Myometrial cell (primary cell): ENCODE results near the gene CERK.

GRCh38 chr22:46195493-46196231 lies 45.3 kb downstream of the PPARA start:
- RAMPAGE, long total RNA, result no peak

DNA sequence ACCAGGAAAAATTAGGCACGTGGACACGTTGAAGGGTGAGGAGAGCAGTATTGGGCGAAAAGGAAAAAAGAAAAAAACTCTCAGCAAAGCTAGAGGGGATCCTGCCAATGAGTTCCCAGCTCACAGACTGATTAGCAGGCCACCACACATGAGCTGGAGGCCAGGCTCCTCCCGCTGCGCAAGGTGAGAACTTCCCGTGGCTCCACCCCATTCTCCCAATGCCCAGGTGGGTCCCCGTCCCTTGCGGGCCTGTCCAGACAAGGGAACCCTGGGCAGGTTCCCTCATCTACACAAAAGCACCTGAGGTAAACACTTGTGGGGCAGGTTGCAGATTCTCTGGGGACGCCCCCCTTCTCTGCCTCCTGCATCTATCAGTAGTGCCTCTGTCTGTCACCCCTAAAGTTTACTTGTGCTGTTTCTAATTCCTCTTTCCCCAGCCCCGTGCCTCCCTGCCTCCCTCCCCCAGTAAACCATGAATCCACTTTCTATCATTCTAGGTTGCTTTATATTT lies 46.5 kb downstream of the CDPF1 start:
- RAMPAGE, long total RNA, result no peak

- RAMPAGE, long total RNA, result no peak
Measured at GRCh38 chr22:46225190-46226163, 24.6 kb downstream of the CDPF1 start.

DNA sequence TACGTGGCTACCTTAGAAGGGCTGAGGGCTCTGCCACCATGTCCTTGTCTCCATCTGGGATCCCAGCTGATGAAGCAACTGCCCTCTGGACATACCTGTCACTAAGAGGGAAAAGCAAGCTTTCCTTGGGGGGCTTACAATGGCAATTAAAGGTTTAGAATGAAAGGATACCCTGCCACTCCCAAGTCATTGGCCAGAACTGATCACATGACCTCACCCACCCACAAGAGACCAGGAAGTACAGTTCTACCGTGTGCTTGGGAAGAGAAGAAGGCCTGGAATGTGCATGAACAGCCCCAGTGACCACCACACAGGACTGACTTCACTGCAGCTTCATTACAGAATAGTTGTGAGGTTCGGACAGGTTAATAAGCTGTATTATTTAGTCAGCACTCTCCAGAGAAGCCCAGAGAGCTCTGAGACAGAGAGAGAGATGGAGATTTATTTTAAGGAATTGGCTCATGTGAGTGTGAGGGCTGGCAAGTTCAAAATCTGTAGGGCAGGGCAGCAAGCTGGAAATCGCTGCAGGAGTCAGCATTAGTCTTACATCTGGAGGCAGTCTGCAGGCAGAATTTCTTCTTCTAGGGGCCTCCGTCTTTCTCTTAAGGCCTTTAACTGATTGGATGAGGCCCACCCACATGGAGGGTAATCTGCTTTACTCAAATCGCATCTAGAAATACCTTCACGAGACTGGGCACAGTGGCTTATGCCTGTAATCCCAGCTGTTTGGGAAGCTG lies 8.1 kb downstream of the TTC38 start:
- RAMPAGE, long total RNA, result no peak

GRCh38 chr22:46362958-46363256 lies 27.4 kb downstream of the TRMU start:
- RAMPAGE, long total RNA, result no peak

DNA sequence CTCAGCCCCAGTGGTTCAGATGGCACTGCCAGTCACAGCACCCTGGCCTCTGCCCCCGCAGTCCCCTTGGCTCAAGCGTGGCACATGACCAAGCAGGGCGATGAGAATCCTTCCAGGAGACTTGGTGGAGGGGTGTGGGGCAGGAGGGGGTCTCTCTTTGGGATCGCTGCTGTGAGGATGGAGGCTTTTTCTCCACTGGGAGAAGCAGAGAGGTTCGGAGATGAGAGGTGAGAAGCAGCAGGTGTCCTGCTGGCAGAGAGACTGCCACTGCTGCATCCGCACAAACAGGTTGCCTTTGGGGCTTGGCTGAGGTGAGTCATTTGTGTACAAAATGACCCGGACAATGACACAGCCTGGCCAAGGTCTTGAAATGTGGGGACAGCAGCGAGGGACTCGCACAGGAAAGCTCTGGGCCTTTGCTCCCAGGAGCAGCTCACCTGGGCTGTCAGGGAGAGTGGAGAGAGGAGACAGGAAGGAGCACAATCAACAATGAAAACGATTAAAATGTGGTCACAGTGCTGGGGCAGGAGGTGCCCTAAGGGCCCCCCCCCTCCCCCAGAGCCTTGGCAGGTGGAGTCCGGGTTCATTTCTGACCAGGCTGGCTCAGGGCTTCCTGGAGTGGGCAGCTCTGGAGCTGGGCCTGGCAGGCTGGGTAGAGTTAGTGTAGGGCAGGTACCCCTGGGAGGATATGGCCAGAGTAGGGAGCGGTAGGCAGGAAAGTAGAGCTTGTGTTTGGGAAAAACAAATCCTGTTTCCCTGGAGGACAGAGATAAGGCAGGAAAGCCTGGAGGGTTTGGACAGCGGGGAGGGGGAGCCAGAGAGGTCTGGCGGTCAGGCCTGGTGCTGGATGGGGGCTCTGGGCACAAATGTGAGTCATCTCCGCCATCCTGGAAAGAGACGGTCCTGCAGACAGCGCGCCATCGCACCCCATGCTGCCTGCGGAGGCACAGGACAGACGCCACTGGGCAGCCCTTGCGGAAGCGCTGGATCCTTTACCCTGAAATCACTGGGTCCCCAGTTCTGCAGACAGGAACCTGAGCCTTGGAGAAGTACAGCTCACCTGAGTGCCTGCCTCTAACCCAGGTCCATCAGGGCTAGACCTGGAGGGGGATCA lies 37.8 kb upstream of the CELSR1 start:
- RAMPAGE, long total RNA, result no peak

DNA sequence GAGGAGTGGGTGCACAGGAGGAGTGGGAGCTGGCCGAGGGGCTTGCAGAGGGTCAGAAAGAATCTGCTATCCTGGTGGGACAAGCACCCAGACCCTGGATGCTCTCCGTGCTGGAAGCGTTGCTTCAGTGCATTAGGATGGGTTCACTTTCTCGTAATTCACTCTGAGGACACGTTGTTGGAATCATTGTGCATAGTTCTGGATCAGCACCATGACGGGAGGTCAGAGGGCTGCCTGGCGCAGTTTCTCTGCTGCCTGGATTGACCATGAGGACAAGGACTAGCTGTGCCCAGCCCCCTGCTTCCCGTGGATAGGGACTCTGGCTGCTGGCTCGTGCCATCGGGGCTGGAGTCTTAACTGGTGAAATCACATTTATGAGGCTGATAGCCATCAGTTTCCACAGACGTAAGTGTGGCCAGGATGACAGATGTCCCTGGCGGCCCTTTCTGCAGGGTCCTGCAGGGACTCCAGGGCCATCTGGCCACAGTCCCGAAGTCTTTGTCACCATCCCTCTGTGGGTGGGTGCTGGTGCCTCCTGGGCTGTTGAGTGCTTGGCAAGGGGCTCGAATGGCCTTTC lies 24.2 kb upstream of the GRAMD4 start:
- RAMPAGE, long total RNA, result no peak

GRCh38 chr22:46604303-46604791 lies 15.8 kb upstream of the GRAMD4 start:
- RAMPAGE, long total RNA, result no peak

DNA sequence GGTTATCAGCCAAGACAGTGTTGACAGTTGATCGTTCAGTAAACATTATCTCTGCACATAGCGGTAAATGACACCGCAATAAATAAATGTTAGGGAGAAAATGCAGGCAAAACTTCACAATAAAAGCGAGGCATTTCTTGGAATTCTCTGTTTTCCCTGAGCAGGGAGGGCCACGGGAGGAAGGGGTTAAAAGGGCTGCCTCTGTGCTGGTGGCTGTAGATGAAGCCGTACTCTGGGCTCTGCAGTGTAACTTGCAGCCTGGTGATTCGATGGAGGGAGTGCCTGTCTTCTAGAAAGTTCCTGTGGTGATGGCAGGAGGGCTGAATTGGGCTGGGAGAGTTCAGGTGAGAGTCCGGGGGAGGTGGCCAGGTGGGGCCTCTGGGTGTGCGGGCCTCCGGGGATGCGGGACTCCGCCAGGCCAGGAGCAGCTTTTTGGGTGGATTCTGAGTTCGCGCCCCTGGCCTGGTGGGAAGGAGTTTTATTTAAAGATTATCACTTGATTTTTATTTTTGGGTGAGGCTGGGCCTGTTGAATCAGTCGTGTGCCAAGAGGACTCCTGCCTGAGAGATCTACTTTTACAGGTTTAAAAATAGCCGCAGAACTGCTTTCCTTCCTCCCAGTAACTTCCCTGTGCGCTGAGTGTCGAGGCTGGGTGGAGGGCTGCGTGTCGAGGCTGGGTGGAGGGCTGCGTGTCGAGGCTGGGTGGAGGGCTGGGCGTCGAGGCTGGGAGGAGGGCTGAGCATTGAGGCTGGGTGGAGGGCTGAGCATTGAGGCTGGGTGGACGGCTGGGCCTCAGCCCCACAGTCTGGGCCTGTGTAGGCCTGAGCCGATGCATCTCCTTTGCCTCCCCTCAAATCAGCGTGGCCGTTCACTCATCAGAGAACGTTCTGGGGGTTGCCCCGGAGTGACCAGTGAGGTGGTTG lies 29.7 kb downstream of the GRAMD4 start:
- RAMPAGE, long total RNA, result no peak

GRCh38 chr22:46661209-46662041 lies 41.2 kb downstream of the GRAMD4 start:
- RAMPAGE, long total RNA, result no peak

- RAMPAGE, long total RNA, result no peak
Measured at GRCh38 chr22:46665159-46665888, 45.1 kb downstream of the GRAMD4 start.

DNA sequence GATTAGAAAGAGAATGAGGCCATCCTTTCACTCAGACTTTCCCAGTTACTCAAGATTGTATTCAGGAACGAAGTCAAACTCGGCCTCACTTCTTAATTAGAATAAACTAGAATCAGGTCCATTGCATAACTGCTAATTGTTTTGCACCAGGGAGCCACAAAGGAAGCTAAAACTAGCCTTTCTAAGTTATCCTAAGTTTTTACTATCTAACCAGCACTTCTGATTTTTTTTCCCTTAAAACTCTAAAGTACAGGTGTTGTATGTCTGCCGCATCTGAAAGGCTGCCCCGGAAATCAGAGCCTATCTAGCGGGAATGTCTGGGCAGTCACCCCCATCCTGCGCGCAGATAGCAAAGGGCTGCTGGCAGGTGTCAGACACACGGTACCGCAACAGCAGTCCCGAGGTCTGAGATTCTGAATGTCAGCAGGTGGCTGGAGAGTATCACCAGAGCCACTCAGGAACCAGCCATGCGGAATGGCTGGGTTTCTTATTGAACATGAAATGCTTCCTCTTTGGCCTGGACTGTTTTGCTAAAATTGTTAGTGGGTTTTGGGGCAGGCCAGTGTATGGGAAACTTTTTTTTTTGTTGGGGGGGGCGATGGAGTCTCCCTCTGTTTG lies 53.5 kb downstream of the CERK start:
- RAMPAGE, long total RNA, result no peak

GRCh38 chr22:46685425-46686408 lies 52.3 kb downstream of the CERK start:
- RAMPAGE, long total RNA, result no peak

- RAMPAGE, long total RNA, result no peak
Measured at GRCh38 chr22:46731240-46732162, 6.6 kb downstream of the CERK start.

DNA sequence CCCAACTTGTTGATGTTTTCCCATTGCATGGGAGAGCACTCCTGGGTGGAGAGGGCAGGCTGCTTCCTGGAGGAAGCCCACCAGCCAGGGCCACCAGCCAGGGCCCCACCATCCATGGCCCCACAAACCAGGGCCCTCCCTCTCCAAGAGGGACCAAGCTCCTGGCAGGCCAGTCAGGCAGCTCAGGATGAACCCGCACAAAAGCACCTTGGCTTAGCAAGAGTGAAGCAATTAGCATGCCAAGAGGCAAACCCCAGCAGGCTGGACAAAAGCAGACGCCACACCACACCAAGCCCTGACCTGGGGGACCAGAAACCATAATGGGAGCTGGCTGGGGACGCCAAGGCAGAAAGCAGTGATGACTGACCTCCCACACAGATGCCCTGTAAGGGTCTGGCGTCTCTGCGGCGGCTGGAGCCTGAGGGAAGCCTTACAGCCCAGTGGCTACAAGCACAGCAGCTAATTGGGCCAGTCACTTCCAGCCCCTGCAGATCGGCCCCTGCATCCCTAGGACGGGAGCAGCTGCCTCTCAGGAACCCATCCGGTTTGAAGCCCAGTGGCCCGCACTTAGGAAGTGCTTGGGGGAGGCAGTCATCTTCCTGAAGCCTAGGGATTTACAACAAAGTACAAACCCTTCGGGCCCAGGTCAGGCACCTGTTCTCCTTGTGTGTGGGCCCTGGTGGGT lies 2.0 kb downstream of the CERK start:
- RAMPAGE, long total RNA, result no peak

GRCh38 chr22:46737956-46738785 lies at the start of gene CERK:
Gene CERK (minus strand): TSS chr22:46738252.
- RAMPAGE, long total RNA, result no peak

- RAMPAGE, long total RNA, result no peak
Measured at GRCh38 chr22:46742817-46743286, 4.8 kb upstream of the CERK start.

GRCh38 chr22:46780411-46780740 lies 17.9 kb downstream of the TBC1D22A start:
- RAMPAGE, long total RNA, result no peak

DNA sequence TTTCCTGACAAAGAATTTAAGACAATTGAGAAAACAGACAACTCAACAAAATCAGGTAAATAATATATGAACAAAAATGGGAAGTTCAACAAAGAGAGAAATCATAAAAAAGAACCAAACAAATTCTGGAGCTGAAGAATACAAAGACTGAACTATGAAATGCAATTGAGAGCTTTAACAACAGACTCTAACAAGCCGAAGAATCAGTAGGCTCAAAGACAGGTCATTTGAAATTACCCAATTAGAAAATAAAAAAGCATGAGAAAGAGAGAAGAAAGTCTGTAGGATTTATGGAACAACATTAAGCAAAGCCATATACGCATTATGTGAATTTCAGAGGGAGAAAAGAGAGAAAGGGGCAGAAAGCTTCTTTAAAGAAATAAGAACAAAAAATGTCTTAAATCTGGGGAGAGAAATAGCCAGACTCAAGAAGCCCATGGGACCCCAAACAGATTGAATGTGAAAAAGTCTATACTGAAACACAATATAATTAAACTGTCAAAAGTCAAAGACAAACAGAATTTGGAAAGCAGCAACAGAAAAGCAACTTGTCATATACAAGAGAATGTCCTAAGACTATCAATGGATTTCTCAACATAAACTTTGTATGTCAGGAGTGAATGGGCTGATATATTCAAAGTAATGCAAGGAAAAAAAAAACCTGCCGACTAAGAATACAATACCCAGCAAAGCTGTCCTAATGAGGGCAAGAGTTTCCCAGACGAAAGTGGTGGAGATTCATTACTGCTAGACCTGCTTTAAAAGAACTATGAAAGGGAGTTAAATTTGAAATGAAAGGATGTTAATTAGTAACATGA lies 73.1 kb downstream of the TBC1D22A start:
- RAMPAGE, long total RNA, result no peak

- RAMPAGE, long total RNA, result no peak
Measured at GRCh38 chr22:46917980-46918620, 155.7 kb downstream of the TBC1D22A start.